Tibial artery (tissue), 1 donor: ENCODE results near the gene ITGB5.

- PRO-cap: no peak
Observed at GRCh38 chr3:124837543-124838383, 49.4 kb downstream of the ITGB5 start.

- PRO-cap: no peak
Observed at GRCh38 chr3:124878313-124879313, 8.6 kb downstream of the ITGB5 start.

GRCh38 chr3:124887086-124888228 is at the start of gene ITGB5:
TSS of gene ITGB5 (minus strand) at chr3:124887365.
- PRO-cap: bidirectional peak, plus-strand start at chr3:124887525, minus-strand start at chr3:124887234

DNA sequence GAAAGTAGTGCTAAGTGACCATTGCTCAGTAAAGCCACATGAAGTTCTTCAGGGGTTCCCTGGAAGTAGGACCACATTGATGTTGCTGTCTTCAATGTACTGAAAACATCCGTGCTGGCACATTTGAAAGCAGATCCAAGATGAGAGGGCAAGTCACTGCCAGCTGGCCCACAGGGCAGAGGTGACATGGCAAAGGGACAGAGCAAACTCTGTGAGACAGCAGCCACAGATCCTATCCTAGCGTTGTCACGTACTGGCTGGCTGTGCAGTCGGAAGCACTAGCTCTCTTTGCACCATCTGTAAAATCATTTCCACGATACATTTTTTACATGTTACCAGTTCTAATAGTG is 13.8 kb downstream of the MUC13 start:
- PRO-cap: no peak

- PRO-cap: no peak
Observed at GRCh38 chr3:124934443-124934641, 209 bp downstream of the MUC13 start.

- PRO-cap: no peak
Observed at GRCh38 chr3:124963607-124964209, 29.2 kb upstream of the MUC13 start.

GRCh38 chr3:125043503-125044301 is 12.1 kb downstream of the HEG1 start:
- PRO-cap: no peak

- PRO-cap: no peak
Observed at GRCh38 chr3:125051490-125052143, 4.2 kb downstream of the HEG1 start.

DNA sequence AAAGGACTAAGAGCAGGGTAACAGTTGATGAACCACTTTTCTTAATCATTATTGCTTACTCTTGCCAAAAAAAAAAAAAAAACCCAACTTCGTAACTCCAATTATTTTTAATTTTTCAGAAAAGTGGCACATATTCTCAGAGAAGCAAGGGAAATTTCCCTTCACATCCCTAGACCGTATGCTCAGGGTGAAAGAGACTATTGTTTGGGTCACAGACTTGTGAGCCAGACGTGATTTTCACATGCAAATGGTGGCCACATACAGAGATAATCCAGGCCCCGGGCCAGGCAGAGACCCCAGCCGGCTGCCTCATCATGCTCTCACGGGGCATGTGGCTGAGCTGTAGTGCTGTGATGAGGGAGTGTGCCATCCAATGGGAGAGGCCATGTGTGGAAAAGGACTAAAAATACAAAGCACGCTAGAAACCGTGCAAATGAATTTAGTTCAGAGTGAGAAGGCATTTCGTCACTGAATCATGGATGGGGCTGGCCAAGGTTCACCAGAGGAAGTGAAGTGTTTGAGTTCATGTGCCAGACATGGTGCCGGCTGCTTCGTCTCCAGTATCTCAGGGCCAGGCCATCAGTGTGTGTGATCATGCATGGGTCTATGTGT is 56.7 kb downstream of the SLC12A8 start:
- PRO-cap: no peak

GRCh38 chr3:125547348-125547782 is 27.4 kb upstream of the SNX4 start:
- PRO-cap: no peak

DNA sequence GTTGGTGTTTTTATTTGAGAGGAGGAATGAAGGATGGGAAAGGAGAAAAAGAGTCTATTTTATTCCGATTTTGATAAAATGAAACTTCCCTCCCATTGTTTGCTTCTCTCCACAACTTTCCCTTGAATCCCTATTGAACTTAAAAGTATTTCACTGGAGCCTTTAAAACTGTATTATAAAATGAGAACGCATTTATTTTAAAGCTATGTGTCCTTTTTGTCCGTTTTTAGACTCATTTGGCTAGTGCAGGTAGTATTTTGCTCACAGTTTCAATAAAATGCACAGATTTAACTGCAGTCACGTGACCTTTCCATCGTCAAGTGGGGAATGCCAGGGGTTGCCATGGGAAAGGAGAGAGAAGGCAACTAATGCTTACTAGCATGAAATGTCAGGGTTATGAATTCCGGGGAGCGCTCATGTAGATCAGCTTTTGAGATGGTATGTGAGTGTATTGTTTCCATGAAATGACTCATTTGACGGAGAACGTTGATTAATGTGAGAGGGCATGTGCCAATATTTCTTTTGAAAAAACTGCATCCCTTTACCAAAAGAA is 7.8 kb upstream of the OSBPL11 start:
- PRO-cap: no peak

DNA sequence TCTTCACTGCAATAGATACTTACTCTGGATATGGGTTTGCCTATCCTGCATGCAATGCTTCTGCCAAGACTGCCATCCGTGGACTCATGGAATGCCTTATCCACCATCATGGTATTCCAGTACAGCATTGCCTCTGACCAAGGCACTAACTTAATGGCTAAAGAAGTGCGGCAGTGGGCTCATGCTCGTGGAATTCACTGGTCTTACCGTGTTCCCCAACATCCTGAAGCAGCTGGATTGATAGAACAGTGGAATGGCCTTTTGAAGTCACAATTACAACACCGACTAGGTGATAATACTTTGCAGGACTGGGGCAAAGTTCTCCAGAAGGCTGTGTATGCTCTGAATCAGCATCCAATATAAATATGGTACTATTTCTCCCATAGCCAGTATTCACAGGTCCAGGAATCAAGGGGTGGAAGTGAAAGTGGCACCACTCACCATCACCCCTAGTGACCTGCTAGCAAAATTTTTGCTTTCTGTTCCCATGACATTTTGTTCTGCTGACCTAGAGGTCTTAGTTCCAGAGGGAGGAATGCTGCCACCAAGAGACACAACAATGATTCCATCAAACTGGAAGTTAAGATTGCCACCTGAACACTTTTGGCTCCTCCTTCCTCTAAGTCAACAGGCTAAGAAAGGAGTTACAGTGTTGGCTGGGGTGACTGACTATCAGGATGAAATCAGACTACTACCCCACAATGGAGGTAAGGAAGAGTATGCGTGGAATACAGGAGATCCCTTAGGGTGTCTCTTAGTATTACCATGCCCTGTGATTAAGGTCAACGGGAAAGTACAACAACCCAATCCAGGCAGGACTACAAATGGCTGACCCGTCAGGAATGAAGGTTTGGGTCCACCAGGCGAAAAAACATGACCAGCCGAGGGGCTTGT is 22.4 kb upstream of the OSBPL11 start:
- PRO-cap: no peak

DNA sequence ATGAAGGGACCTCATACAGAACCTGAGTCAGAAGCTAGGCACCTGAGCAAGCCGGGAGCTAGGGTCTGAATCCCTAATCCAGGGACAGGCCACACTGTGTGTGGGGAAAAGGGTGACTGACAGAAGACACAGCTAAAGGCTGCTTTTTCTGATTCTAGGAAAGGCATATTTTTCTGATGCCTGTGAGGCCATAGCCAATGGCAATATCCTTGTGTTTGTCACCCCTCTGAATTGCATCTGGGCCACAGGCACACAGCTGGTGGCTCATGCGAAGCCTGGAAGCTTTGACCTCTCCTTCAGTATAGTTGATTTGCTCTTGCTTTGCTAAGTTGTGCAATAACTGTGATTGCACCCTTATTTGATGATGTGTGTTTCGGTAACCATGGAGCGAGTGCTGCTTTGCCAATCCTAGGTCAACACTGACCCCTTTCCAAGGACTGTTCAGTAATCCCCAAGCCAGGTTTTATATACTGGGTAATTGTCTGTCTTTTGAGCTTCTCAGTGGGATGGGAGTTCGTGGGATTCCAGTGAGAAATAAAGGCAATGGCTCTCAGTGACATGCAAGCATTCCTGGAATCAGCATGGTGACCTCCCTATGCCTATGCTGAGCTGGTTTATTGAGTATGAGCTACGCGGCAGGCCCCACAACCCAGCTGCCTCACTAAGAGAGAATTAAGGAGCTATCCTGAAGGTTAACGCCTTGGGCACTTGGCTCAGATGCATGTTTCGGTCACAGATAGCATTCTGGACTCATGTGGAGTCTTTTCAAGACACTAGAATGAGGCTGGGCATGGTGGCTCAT is 49.1 kb upstream of the OSBPL11 start:
- PRO-cap: no peak

- PRO-cap: no peak
Observed at GRCh38 chr3:125865844-125866513, 103.0 kb upstream of the ROPN1B start.

- PRO-cap: no peak
Observed at GRCh38 chr3:125917015-125917659, 51.8 kb upstream of the ROPN1B start.

- PRO-cap: bidirectional peak, plus-strand start at chr3:125990430, minus-strand start at chr3:125990300
Observed at GRCh38 chr3:125990226-125991174, 21.5 kb downstream of the ROPN1B start.

DNA sequence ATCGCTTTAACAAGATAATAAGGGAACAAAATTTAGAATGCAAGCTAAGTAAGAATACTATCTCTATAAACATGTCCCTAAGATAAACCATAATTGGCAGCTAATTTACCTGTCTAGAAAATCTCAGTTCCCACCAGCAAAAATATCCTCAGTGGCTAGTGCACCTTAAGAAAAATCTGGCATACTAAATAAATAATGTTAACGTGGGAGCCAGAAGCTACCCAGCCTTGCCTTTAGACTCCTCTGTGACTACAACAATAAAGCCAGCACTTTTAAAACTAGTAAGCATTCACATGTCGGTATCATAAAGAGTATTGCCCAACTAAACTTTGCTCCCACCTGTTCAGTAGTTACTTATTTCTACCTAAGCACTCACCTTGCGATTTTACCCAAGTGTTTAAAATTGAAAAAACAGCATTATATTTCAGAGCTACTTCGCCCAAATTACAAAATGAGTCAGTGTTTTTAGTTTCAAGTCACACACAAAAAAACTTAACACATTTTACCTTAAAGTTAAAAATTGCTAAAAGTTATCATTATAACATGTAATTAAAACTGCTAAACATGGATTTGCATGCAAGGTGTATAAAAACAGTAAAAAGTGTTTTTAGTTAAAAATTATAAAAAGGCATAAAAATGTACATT is 12.8 kb downstream of the ALDH1L1 start:
- PRO-cap: no peak

DNA sequence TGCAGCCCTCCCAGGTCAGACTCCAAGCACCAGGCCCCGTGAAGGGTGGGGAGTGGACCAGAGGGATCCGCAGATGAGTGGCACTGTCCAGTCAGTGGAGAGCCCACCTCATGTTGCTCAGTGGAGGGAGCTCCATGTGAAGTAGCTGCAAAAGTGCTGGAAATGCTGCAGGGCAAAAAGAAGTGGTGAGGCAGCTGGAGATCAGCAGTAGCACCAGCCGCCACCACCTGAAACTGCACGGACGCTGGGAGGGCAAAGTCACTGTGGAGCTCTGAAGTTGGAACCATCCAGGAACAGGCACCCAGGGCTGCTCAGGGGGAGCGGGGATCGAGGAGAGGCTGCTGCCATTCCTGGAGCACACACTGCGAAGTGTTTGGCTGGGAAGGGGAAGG is 6.3 kb upstream of the ALDH1L1 start:
- PRO-cap: no peak

DNA sequence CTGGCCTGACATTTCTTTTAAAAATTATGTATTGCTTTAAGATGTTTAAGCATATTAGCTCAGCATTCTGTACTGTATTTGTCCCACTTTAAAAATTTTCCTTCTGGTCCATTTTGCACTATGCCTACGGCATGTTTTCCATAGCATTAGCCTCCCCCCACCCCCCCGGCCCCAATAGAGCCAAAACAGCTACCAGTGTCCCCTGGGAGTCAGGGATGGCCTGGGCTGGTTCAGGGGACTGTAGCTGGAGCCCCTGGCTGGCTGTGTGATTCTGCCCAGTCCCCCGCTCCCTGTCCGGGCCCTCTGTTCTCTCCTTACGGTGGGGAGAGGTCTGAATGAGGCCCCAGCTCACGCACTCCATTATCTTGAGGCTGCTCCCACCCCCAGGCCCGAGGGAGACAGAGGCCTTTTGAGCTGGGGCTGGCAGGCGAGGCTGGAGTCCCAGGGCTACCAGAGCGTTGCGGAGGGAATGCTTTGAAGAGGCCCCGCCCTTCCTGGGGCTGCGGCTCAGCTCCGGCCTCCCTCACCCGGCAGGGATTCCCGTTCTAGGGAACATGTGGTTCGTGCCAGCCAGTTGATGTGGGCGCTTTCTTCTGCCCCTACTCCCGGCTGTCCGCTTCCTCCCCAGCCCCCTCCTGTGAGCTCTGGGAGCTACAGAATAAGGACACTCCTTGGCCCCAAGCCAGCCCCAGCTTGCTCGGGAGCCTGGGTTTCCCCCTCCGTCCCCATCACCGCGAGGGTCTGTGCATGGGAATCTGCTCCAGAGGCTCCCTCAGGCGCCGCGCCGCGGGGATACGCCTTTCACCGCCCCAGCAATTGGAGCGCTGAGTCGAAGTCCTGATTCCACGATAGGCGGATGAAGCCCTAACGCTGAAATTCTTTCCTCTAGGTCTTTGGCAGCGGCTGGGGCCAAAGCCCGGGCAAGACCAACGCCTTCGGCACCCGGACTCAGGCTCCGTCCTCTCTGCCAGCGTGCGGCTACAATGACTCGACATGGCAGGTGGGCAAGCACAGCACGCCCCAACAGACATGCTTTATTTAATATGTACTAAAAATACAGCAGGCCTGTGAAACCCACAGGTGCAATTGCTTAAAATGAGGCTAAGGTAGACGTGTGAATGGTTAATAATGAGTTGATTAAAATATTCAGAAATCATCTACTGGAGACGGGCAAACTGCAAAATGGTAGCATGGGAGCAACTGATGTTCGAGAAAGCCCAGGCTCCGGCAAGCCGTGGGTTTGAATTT is 69.7 kb downstream of the KLF15 start:
- PRO-cap: no peak

- PRO-cap: bidirectional peak, plus-strand start at chr3:126356223, minus-strand start at chr3:126355886
Observed at GRCh38 chr3:126355475-126356309, 1.5 kb downstream of the KLF15 start.